Camera-type eye (tissue), 1 donor: ENCODE results near the genes CLCN6 and NPPA.

DNA sequence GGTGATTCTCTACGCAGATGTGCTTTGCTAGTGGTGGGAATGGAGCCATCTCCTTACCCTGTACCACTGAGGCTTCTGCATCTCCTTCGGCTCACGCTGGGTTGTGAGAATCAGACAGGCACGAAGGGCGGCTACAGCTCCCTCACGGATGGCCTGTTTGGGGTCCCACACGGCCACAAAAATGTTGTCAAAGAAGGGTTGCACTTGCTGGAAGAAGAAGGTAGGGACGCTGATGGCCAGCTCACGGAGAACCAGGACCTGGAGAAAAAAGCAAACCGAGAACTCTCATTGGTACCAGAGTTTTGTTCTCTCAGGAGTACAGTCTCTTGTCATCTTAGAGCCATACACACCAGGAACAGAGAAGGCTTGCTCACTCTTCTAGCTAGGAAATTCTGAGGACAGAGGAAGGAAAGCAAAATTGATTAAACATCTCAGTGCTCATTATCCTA, 6.4 kb downstream of the MTOR start:
- RAMPAGE, long total RNA: no peak

- RAMPAGE, long total RNA: no peak
Measured at GRCh38 chr1:11719294-11720022, 16.5 kb upstream of the AGTRAP start.

DNA sequence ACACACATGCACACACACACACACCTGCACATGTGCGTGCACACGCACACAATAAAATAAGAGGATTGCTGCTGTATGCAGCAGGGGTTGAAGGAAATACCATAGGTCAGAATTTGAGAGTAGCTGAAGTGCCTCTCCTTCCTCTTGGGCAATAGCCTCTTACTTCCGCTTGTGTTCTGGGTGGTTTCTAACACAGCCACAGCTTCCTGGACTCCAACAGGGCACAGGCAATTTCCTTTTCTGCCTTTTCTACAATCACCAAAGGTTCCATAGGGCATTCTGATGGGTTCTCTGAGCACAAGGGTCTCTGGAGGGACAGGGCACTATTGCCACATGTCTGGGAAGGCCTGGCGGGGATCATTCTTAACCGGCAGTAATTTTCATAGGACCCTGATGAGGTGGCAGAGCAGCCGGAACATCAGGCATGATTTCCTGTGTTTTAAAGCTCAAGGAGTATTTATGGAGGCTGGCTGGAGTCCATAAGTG, 5.5 kb upstream of the AGTRAP start:
- RAMPAGE, long total RNA: no peak

GRCh38 chr1:11804484-11804731, 1.4 kb downstream of the MTHFR start:
- RAMPAGE, long total RNA: no peak

DNA sequence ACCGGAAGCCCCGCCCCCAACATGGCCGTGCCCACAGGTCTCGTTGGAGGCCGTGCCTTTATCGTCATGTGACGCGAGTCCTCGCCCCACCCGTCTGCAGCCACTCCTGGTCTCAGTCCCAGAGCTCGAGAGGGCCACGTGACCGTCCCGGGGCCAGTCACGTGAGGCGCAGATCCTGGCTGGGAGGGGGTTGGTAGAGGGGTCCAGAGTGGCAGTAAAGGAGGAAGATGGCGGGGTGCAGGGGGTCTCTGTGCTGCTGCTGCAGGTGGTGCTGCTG, at the start of gene CLCN6:
TSS of gene CLCN6 (plus strand) at position 156 of the 277 bp plus-strand sequence.
- RAMPAGE, long total RNA: no peak

DNA sequence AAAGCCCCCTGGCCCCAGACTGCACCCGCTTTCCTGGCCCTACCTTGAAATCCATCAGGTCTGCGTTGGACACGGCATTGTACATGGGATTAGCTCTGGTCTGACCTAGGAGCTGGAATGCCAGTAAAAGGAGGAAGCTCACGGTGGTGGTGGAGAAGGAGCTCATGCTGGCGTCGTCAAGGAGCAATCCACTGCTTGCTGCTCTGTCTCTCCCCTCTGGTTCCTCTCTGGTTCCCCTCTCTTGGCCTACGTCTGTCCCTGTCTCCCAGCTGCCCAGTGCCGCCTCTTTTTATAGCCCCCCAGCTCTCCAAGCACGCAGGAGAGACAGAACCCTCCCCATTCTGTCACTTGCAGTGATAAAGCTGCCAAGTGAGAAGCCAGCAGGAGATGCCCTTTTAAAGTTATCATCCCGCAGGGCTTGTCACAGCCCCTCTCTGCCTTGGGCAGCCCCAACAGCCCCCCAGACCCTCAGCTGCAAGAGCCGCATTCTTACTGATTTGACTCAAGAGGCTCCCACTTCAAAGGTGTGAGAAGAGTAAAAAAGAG, at the start of gene NPPA:
TSS of gene NPPA (minus strand) at position 265 of the 546 bp plus-strand sequence.
- RAMPAGE, long total RNA: no peak

GRCh38 chr1:11908915-11909144, 17.4 kb downstream of the KIAA2013 start:
- RAMPAGE, long total RNA: no peak

- RAMPAGE, long total RNA: no peak
Measured at GRCh38 chr1:12137034-12137277, 29.8 kb upstream of the TNFRSF1B start.

- RAMPAGE, long total RNA: no peak
Measured at GRCh38 chr1:12143195-12144462, 23.2 kb upstream of the TNFRSF1B start.

GRCh38 chr1:12161534-12162435, 5.0 kb upstream of the TNFRSF1B start:
- RAMPAGE, long total RNA: no peak

DNA sequence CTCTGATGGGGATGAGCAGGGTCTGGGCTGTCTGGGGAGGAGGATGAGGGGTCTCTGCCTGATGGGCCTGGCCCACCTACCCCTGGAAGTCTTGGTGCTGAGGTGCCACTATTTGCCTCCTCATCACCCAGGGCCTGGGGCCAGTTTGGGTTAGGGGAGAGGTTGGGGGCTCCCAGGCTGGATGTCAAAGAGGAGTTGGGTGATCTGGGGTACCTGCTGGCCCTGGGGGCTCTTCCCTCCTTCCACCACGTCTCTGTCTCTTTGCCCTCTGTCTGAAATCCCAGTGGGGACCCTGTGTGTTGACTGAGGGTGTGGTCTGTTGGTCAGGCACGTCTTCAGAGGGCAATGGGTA, 3.0 kb downstream of the TNFRSF1B start:
- RAMPAGE, long total RNA: no peak

DNA sequence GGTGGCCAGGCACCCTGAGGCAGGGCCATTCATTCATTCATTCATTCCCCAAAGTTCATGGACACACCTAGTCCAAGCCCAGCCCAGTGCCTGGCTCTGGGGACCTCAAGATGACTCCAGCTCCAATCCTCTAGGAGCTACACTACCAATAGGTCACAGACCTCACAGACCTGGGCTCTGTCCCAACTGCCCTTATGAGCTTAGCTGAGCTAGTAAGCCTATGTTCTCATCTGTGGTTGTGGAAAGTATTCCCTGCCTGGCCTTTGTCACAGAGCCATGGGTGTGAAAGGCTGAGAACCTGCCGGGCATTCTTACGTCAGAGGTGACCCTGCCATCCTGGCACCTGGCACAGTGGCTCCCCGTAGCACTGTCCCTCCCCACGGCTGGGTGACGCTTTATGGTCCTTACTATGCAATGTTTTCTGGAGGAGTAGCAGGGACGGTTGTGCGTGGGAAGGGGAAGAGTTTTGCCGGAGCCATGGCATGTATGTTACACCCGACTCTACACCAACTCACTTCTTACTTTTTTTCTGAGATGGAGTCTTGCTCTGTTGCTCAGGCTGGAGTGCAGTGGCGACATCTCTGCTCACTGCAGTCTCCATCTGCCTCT, 3.5 kb downstream of the TNFRSF1B start:
- RAMPAGE, long total RNA: no peak

GRCh38 chr1:12172412-12172855, 5.6 kb downstream of the TNFRSF1B start:
- RAMPAGE, long total RNA: no peak

- RAMPAGE, long total RNA: no peak
Measured at GRCh38 chr1:12202876-12203470, 26.9 kb upstream of the VPS13D start.

DNA sequence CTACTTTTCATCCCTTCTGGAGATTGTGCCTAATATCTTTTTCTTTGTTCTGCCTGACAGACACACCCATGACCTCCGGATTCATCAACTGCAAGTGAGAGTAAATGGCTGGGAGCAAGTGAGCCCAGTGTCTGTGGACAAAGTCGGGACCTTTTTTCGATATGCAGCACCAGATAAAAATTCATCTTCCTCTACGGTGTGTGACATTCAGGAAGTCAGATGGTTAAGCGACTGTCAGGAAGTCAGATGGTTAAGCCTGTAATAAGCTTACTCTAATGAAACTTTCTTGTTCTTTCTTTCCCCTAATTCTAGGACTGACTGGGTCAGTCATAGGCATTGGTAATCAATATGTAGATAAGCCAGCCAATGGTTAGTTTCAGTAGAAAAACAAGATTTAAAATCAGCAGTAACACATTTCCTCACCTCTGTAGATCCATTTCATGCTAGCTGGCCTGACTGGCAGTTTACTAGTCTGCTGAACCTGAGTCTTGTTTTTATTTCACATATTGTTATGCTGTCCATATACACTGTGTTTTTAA, 115.6 kb downstream of the VPS13D start:
- RAMPAGE, long total RNA: no peak

DNA sequence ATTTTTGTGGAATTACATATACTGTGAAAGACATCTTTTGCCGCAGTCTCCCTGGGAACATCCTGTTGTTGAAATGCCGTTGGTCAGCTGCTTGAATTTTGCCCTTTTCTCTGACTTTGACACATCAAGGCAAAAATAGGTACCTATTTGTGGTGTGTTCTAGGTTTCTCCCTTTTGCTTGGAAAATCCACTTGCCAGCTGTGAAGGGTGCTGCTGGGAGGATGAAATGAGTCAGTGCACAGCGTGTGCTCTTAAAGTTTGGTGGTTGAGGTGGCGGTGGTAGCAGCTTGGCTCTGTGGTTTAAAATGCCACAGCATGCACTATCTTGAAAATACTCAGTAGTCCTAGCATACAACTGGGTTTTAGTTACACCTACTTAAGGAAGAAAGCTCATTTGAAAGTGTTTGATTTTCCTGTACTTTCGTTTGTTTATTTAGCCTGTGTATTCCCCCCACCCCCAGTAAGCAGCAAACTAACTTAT, 183.8 kb downstream of the DHRS3 start:
- RAMPAGE, long total RNA: no peak

DNA sequence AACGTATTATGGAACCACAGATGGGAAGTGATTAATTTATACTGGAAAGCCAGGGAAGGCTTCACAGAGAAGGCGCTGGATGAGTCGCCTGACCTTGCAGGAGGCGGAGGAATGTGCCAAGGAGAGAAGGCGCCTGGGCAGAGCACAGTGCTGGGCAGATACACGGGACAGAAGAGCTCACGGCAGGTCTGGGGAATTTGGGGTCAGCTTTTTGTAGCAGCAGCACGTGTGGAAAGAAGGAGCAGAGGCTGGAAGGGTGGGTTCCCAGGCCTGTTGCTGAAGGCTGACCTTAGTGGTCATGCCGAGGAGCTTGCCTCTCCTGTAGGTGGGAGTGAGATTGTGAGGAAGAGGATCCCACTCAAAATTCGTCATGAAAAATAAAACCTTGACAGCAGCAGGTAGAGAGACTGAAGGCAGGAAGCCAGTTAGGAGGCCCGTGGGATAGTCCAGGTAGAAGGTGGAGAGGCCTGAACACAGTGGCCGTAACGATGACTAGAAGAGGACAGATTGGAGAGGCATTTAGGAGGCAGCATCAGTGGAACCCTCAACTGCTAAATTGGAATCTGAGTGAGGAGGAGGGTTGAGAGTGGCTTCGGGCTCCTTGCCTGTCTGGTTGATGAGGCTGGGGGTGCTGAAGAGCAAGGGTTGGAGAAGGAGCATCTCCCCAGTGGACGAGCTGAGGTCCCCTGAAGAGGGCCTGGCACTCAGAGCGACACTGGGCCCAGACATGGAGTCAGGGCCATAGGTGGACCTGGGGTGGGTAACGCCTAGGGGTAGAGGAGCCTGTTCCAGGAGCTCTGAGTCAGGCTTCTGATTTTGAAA, 116.0 kb downstream of the DHRS3 start:
- RAMPAGE, long total RNA: no peak

DNA sequence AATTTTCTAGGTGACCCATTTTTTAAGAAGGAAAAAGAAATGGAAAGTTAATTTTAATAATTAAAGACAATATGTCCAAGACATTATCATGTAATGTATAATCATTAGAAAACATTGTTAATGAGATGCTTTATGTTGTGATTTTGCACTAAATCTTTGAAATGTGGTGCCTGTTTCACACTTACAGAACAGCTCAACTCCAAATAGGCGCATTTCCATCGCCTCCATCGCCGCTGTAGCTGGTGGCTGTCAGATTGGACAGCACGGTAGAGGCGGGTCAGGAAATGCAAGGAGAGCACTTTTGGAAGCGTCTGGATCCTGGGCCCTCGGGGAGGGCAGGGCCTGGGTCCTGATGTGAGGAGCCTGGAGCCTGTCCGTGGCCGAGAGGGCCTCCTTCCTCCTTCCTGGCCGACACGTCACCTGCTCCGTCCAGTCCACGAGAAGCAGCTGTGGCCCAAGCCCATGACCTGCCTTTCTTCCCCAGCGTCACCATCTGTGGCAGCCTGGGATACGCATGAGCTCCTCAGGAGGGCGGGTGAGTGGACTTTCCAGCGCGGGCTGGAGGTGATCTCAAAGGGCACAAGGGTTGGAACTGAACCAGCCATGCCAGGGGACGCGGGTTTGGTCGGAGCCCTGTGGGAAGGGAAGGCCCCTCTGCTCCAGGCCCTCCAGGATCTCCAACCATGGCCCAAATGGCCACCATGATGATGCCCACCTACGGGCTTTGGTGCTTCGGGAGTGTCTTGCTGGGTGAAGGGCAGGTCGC, 90.6 kb downstream of the DHRS3 start:
- RAMPAGE, long total RNA: no peak

GRCh38 chr1:12555530-12555836, 62.5 kb downstream of the DHRS3 start:
- RAMPAGE, long total RNA: no peak

DNA sequence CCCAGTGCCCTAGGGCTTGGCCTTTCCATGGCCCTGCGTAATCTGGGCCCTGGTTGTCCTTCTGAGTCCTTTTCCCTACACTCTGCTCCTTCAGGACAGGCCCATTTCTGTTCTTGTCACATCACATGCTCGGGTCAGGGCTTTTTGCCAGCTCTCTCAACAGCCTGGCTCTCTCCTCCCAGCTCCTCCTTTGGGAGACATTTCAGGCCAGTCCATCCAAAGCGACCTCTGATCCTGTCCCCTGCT, 45.0 kb downstream of the DHRS3 start:
- RAMPAGE, long total RNA: no peak